Amniotic epithelial cell (primary cell): ENCODE data around the genes RAD51AP2 and MSGN1.

- RRBS, result 50% methylated on average over 3 of the region's 37 CpGs
Measured at GRCh38 chr2:16013973-16014893, 73.9 kb downstream of the MYCN start.

DNA sequence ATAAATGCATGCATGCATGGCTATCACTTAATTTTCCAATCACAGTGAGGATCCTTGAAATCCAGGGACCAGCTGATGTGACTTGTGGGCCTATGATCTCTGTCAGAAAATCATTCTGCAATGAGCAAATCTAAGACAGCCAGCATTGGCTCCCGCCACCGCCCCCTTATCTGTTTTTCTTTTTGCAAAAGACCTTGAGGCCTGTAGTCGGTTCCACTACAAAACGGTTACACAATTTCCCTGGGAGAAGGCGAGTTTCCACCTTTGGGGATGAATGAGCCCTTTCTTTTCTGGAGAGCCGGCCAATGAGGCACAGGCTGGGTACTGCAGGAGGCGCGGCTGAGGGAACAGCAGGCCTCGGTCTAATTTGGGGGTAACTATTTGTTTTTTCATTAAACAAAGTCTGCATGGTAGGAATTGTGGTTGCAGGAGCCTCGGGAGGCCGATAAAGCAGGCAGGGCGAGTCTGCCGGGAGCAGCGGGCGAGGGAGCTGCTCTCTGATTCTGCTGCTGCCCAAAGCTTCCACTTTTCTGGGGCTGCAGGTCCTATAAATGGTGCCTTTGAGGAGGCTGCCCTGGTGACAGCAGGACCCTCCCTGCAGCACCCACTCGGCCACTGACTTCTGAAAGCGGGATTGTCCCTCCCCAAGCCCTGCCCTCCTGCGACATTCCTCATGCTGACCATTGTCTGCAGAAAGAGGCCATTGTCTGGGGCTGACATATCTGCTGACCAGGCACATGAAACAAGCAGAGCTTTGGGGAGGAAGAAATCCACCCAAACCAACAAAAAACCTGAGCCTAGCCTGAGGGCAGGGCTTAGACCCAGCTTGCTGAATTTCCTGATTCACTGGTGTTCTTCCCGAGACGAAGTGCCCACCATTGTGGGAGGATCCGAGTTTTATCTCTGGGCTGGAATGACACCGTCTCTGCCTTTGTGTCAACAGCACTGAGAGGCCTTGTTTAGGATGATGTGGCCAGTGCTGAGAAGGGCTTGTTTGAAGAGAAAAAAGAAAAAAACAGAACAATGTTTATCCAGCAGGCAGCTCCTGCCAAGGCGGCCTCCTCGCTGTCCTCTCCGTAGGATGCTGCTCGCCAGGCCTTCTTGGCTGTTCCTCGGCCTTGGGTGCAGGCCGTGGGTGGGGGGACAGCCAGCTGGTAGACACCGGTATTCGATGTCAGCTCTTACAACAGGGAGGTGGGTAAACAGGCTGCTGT, 129.6 kb downstream of the MYCN start:
- RRBS, result no CpG with 5 or more reads among the region's 30 CpGs

GRCh38 chr2:16547695-16548233, 117.9 kb downstream of the CYRIA start:
- RRBS, result no CpG with 5 or more reads among the region's 6 CpGs

DNA sequence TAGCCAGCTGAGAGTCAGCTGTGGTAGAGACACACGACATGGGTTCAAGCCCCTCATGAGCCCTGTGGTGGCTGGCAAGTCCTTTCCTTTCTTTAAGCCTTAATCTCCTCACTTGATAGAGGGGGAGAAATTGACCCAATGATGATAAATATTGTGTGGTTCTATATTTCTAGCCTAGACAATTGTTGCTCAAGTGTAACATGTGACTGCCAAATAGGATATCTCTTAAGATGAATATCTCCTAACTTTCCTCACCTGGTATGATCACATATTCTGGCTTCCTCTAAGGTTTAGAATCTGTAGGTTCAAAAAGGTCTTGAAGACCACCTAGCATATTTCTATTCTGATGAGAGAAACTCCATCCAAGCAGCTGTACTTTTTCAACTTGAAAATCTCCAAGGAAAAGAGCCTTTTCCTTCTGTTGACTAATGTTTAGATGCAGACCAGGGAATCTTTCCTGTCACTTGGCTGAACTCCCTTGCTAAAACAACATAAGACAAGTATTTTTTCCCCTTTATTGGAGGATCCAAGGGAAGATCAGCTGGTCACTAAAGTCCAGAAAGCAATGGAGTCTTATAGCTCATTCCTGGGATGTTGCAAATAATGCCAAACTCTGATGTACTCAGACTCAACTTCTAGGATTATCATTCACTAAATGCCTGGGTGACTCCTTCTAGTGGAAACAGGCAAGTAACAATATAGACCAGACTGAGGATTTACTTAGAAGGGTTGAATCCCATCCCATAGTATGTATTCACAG, 114.8 kb downstream of the CYRIA start:
- RRBS, result no CpG with 5 or more reads among the region's 1 CpG

DNA sequence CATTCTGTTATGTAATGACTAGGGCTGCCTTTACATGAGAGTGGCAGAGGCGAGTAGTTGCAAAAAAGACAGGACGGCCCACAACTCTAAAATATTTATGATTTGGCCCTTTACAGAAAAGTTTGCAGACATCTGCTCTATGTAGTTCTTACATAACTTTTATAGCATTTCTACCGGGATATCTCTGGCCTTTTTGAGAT, 102.9 kb downstream of the CYRIA start:
- RRBS, result no CpG with 5 or more reads among the region's 3 CpGs

GRCh38 chr2:16591599-16592022, 74.0 kb downstream of the CYRIA start:
- RRBS, result no CpG with 5 or more reads among the region's 3 CpGs

DNA sequence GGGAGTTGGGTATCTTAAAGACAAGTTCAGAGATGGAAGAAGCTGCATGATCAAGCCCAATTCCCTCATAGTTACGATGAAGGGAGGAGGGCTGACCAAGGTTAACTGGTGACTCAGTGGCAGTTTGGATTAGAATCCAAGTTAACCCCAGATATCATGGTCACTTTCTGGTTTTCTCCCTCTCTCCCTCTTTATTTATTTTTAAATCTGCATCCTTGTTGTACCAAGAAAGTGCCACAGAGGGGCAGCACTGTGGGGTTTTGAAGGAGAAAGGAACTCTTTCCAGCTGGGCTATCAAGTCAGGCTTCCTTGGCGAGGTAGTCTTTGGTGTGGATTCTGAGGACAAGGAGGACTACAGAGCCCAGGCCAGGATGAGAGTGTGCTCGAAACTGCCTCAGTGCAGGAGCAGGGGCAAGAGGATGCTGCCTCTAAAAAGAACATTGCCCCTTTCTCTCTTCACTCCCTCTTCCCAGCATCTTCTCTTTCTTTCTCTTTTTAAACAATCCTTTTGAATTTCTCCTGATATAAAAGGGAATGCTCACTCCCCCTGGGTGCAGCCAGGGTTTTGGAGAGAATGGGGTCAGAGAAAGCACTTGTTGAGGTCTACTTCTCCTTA, 47.7 kb downstream of the CYRIA start:
- RRBS, result no CpG with 5 or more reads among the region's 3 CpGs

DNA sequence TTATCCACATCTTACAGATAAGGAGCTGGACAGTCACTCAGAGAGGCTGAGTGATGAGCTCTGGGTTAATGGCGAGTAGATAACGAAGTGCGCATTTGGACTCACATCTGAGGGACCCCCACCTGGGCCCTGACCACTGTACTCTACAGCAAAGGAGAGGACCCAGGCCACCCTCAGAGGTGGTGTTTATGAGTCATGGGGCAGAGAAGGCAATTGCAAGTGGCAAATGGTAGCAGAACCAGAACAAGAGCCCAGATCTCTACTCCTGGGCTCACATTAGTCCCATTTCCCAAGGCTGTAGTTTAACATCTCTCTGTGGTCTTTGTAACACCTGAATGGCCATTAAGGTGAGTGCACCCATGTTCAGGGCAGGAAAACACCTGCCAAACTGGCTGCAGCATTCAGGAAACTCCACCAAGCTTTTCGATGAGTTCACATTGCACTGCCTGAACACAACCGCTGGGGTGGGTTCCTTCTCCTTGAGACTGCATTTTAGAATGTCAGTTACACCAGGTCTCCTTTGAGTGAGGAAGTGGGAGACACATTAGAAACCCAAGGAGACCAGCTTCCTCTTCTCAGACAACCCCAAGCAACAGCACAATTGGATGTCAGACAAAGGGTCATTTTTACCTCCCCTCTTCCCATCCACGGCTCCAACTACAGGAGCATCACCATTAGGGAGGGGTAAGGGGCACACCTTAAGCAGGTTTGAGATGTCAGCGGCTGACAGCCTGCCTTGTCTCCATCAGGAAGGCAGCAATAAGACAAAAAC, 35.3 kb downstream of the CYRIA start:
- RRBS, result no CpG with 5 or more reads among the region's 7 CpGs

DNA sequence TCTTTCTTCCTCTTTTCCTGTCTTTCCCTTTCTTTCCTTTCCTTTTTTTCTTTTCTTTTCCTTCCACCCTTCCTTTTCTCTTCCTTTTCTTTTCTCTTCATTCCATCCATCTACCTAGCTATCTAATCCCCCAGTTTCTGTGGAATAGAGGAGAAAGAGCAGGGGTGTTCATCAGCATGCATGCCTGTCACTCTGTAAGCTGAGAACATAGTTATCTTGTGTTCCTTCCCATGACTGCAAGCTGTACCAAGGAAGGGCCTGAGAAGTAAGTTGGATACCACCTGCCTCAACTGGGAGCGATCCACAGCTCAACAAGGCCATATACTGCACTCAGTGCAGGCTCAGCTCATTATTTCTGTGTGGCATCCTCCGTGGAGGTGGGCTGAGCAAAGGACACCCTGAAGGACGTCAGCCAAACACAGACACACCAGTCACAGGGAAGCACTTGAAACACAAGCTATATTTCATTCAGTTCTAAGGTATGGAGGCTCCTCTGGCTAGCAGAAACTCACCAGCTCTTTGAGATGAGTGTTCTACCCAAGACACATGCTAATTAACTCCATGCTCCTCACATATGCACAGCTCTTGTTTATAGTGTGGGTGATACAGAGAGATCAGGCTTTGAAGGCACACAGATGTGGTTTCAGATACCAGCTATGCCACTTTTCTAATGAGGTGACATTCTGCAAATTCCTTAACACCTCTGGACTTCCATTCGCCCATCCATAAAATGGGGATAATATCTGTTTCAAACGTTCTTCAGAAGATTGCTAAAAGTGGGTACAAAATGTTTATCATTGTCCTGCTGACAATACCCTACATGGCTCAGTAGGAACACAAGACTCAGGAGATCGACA, 6.7 kb downstream of the CYRIA start:
- RRBS, result no CpG with 5 or more reads among the region's 6 CpGs

GRCh38 chr2:16828725-16829143, 163.1 kb upstream of the CYRIA start:
- RRBS, result no CpG with 5 or more reads among the region's 4 CpGs

GRCh38 chr2:17517736-17519159, at the start of gene RAD51AP2:
TSS of gene RAD51AP2 (minus strand) at chr2:17518440.
- RRBS, result no CpG with 5 or more reads among the region's 44 CpGs

DNA sequence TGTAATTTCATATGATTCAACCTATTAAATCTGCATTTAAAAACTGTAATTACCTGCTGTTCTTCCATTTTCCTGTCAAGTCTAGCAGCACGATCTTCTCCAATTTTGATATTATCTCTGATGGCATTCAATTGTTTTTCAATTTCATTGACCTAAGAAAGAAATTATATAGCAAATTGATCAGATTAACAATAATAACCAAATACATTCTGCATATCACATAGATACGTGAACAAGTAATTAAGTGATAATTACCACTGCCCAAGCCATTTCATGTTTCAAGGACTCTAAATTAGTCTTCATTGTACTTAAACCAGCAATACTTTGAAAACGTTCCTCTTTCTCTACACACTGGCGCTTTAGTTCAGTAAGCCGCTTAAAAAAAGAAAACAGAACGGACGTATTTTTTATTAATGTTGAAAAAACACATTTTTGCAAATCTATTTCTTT, 32.7 kb downstream of the SMC6 start:
- RRBS, result no CpG with 5 or more reads among the region's 7 CpGs

GRCh38 chr2:17812910-17813491, 3.3 kb upstream of the MSGN1 start:
- RRBS, result no CpG with 5 or more reads among the region's 3 CpGs

DNA sequence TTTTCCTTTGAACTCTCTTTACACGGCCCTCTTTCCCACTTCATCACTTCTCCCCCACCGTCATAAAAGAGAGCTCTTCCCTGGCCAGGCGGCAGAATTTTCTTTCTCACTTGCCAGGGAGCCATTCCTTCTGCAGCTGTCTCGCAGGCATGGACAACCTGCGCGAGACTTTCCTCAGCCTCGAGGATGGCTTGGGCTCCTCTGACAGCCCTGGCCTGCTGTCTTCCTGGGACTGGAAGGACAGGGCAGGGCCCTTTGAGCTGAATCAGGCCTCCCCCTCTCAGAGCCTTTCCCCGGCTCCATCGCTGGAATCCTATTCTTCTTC, at the start of gene MSGN1:
MSGN1 (plus strand) TSS at position 91 of the 325 bp plus-strand sequence.
- RRBS, result no CpG with 5 or more reads among the region's 9 CpGs

GRCh38 chr2:18311234-18311623, 249.2 kb downstream of the RDH14 start:
- RRBS, result no CpG with 5 or more reads among the region's 5 CpGs

- RRBS, result no CpG with 5 or more reads among the region's 10 CpGs
Measured at GRCh38 chr2:18520865-18521476, 39.5 kb downstream of the RDH14 start.

DNA sequence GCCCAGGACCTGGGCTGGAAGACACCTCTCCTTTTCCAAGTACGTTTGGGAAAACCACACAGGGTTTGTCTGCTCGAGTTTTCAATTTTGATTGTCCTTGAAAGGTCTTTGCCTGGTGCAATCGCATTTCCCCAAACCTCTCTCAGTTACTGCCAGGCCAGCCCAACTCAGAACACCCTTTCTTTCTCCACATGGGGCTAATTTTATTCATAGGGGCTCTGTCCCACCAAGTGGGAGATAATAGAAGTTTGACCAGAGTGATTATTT, 272.1 kb downstream of the OSR1 start:
- RRBS, result no CpG with 5 or more reads among the region's 3 CpGs

GRCh38 chr2:19347251-19347884, 11.1 kb downstream of the OSR1 start:
- RRBS, result no CpG with 5 or more reads among the region's 20 CpGs

DNA sequence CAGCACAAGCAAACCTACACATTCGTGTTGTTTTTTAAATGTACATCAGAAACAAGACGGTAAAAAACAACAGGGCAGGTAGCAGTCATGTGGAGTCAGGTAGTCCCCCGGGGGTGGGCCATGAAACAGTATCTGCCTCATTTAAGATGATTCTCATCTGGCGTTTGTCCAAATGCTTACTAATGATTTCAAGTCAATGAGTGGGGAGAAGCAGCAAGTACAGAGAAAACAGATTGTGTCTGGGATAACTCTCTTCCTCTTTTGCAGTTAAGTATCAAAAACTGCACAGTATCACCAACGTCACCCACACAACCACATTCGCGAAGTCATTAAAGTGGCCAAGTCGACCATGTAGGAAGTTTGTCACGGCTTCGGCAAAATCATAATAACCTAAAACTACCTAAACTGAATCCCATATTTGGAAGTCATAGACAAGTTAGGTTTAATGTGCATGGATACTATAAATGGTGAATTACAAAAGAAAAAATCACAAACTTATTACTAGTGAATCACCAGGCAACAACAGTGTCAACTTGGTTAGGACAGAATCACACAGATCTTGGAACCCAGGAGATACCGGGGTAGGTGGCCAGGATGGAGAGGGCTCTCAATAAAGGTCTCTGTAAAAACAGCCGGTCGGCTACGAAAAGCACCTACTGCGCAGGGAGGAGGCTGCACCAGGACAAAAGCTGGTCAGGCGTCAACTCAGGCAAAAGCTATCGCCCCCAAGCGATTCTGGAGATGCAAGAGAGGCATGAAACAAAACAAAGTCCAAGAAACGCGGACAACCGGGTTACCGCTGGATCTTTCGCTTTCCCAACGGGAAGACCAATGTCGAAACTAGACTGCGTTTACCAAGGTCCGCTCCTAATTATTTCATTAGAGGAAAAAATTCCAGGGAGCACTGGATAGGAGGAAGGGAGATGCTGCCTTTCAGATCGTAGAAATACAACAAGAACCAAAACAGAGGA, 1.0 kb downstream of the LAPTM4A start:
- RRBS, result 14% methylated on average over 1 of the region's 28 CpGs

GRCh38 chr2:20071392-20072464, 20.3 kb upstream of the LAPTM4A start:
- RRBS, result no CpG with 5 or more reads among the region's 14 CpGs